Uterus (tissue), 7 donors: Measurements from ENCODE around the gene EIF4G2.

- PRO-cap, 4 experiments = no peak in any of the 4 experiments
- RAMPAGE, long total RNA, 2 experiments = no peak in any of the 2 experiments
- RRBS = no CpG with 5 or more reads among the region's 6 CpGs
These were observed 304.6 kb downstream of the SWAP70 start for GRCh38 chr11:9968196-9969204.

DNA sequence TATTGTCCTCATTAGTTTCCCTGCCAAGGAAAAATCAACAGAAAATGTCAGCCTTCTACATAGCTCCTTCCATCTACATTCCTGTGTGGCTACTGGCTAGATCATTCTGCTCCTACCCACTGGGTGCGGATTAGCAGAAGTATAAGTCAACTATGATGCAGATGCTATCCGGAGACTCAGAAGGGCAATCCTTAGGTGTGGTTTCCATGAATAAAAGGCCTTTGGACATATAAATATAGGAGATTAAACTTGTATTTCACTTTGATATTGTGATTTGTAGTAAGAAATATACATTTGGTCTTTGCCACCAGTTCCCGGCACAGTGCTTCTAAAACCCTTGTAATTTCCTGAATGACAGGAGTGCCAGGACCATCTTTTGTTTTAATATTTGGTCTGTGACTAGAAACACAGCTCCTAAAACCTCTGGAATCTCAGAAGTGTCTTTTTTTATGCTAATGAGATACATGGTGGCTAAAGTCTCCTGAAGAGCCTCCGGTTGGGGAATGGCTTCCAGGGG, 154.2 kb downstream of the SBF2 start:
- PRO-cap, 4 experiments = no peak in any of the 4 experiments
- RAMPAGE, long total RNA, 2 experiments = no peak in any of the 2 experiments
- RRBS = no CpG with 5 or more reads among the region's 4 CpGs

GRCh38 chr11:10281380-10281937, 12.6 kb downstream of the SBF2 start:
- PRO-cap, 4 experiments = no peak in any of the 4 experiments
- RAMPAGE, long total RNA, 2 experiments = start-site peak on the minus strand in 1 of 2 experiments, at chr11:10281058-10281901 at its widest, 14 reads per replicate
- RRBS = no CpG with 5 or more reads among the region's 2 CpGs

DNA sequence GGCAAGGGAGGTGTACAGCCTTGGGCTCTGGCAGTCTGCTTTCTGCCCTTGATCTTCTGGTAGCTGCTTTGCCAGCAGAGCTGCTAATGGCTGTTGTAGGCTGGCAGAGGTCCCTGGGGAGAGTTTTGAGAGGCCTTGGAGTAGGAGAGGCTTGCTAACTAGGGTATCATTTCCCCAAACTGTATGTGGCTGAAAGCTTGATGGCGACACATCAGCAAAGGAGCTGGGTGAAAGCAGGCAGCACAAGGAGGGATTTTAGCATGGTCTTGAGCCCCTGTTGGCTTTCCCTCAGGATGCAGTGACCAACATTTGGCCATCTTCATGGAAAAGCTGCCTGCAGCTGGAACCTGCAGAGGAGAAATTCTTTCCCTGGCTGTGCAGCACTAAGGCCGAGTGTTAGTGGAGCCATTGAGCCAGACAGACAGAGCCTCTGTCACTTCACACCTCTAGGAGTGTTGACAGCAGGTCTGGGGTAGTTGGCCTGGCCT, 3.5 kb upstream of the AMPD3 start:
- PRO-cap, 4 experiments = no peak in any of the 4 experiments
- RAMPAGE, long total RNA, 2 experiments = no peak in any of the 2 experiments
- RRBS = no CpG with 5 or more reads among the region's 2 CpGs

DNA sequence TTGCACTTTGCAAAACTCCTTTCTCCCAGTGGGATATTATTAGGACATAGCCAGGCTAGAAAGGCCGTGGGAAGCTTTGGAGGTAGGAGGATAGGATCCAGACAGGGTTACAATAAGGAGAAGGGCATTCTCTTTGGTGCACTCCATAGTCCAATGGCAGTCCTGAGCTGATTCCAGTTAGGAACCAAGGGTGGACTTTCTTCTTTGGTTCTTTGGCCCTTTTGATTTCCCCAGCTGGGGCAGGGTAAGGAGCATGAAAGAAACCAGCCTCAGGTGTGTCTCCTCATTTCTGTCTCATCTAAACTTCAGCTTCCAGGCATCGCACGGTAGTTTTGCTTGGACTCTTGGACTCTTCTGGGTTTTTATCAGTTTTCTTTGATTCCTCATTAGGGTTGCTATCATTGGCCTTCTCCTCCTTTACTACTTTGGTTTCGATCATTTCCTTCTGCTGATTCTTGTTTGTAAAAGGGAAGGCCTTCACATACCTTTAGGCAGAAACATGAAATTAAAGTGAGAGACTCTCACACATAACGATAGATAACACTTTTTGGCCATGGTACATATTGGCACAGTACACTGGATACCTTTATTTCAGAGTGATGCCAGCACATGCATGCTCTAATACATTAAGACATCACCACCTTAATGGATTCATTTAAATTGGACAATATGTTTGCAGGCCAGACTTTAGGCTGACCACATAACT, 9.5 kb downstream of the LYVE1 start:
- PRO-cap, 4 experiments = no peak in any of the 4 experiments
- RAMPAGE, long total RNA, 2 experiments = no peak in any of the 2 experiments
- RRBS = no CpG with 5 or more reads among the region's 5 CpGs

DNA sequence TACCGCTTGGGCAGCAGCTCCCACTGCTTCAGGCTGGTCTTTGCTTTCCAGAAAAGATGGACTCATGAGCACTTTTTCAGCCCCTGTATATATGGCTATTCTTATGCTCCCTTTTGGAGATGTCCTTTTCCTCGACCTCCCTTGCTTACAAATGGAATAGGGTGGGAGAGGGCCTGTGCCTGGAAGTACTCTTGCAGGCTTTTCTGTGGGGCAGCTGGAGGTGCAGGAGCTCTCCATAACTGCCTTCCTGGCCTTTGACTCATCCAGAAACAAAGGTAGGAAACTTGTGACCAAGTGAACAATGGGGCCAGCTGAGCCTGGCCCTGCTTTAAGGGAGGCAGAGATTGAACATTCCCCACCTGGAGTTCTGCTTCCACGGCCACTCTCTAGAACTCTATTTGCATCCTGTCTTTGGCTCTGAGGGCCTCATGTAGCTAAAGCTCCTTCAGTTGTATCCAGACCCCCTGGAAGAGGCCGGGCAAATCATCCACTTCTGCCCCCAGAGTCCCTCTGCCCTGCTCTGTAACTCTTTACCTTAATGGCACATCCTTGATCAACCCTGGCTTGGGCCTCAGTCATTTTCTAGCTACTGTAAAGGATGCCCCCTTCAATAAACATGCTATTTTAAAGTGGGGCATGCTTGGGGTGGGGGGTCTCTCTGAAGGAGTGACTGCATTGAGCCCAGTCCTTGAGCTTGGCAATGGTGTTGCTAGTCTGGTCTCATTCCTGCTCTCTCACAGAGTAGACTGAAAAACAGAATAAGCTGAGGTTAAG, 5.2 kb upstream of the LYVE1 start:
- PRO-cap, 4 experiments = no peak in any of the 4 experiments
- RAMPAGE, long total RNA, 2 experiments = no peak in any of the 2 experiments
- RRBS = no CpG with 5 or more reads among the region's 4 CpGs

DNA sequence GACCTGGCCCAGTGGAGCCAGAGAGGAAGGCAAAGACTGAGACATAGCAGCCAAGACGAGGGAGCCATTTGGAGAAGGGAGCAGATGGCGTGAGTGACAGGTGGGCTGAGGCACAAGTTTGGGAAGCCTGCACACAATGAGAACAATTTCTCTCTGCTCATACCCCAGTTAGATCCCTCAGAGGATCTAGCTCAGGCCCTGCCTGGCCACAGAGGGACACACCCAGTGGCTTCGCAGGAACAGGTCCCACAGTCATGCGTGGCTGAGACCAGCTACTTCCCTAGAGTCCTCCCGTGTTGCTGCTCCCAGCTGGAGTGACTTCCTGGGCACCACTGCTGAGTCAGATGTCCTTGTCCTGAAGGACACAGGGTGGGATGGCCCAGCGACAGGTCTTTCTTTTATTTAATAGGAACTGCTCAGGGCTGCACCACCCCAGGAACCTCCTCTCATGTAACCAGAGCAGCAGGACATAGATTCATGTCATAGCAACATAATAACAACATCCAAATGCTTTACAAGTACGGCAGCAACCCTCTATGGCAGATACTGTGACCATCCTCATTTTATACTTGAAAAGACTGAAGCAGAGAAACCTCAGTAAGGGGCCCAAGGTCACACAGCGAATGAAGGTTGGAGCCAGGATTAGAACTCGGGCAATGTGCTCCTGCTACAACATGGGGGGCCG, 33.5 kb upstream of the LYVE1 start:
- PRO-cap, 4 experiments = no peak in any of the 4 experiments
- RAMPAGE, long total RNA, 2 experiments = no peak in any of the 2 experiments
- RRBS = no CpG with 5 or more reads among the region's 10 CpGs

DNA sequence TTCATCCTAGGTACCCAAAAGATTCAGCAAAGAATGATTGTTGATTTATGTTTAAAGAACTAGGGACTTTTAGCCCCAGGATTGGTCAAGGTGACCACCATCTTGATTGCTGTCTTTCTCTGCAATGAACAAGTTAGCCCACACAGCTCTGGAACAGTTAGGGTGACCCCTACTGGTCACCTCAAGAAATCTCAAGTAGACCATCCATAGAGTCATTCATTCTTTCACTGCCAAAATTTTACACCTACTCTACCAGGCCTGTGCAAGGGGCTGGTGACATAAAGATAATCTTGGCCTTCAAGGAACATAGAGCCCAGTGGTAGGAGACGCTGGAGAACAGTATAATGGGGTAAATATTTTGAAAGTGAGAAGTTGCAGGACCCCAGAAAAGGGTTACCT, 39.3 kb downstream of the IRAG1 start:
- PRO-cap, 4 experiments = no peak in any of the 4 experiments
- RAMPAGE, long total RNA, 2 experiments = no peak in any of the 2 experiments
- RRBS = no CpG with 5 or more reads among the region's 1 CpG

- PRO-cap, 4 experiments = no peak in any of the 4 experiments
- RAMPAGE, long total RNA, 2 experiments = no peak in any of the 2 experiments
- RRBS = no CpG with 5 or more reads among the region's 13 CpGs
These were observed 35.5 kb downstream of the IRAG1 start for GRCh38 chr11:10657971-10658485.

DNA sequence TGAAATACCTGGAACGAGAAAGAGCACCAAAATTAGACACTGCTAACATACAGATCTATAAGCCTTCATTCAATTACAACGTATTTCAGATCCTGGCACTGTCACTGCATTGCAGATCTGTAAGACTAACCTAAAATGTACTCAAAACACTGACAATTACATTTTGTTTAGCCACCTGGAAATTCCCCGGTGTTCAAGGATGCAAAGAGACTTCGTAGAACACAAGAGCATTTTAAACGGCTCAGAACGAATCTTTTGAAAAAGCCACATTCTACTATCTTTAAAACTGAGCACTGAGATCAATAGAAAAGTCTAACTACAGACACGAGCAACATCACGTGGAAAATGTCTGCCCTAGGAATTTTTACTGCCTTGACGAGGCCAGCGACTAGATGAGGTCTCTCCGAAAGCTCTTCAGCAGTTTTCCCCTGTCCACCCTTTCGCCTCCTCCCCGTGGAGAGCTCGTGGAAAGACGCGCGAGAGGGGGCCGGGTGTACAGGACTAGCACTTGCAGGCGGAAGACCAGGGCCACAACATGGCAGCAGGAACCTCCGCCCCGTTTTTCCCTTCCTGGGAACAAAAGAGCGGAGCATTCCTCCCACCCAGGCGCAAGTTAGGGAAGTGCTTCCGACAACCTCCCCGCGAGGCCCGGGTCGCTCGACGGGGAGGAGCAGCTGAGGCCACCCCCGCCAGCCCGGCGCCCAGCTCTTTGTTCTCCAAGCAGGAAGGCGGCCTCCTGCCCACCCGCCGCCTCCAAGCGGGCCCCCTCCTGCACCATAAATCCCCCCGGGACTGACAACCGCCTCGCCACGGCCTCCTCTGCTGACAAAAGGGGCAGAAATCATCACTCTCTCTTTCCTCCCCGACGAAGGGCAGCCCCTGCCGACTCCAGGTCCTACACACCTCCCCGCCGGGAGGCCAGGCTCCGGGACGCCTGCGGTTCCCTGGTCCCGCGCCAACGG, 1.1 kb downstream of the EIF4G2 start:
- PRO-cap, 4 experiments = peak in 4 of 4 experiments; most common plus-strand start position 507 of the sequence (in 4); most common minus-strand start position 503 of the sequence (in 2)
- RAMPAGE, long total RNA, 2 experiments = no peak in any of the 2 experiments
- RRBS = 2% methylated on average over 16 of the region's 52 CpGs

DNA sequence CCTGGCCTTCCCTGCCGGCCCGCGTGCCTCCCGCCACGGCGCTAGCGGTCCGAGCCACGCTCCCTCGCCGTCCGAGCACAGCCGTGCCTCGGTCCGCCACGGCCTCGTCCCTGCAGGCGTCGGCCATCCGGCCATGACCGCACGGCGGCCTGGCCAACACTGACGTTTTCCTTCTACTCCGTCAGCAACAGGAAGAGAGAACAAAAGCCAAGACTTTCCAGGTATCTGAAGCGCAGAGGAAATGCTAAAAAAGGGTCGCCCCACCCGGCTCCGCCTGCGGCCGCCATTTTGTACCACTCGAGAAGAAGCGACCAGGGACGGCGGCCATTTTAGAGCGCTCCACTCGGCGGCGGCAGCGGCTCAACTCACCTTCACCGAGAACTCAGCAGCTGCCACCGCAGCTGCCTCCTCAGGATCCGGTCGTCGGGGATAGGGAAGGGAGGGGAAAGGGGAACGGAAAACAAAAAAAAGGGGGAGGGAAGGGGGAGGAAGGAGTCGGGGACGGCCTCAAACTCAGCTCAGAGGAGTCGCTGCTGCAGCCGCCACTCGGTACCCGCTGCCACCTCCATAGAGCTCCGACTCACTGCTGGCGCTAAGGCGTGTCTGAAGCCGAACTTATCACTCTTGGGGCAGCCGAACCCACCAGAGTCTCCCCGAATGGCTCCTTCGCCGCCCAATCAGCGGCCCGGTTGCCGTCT, at the start of gene EIF4G2:
EIF4G2 (minus strand) TSS at position 591 of the 698 bp plus-strand sequence.
- PRO-cap, 4 experiments = peak in 4 of 4 experiments; most common plus-strand start position 327 of the sequence (in 2); most common minus-strand start position 161 of the sequence (in 4)
- RAMPAGE, long total RNA, 2 experiments = start-site peak on the minus strand in 1 of 2 experiments, centred at position 589 of the sequence, 1,946 reads per replicate
- RRBS = 2% methylated on average over 13 of the region's 63 CpGs

GRCh38 chr11:10933800-10934847, 76.3 kb upstream of the ZBED5 start:
- PRO-cap, 4 experiments = peak in 4 of 4 experiments; most common plus-strand start chr11:10934261 (in 3); most common minus-strand start chr11:10934148 (in 2)
- RAMPAGE, long total RNA, 2 experiments = no peak in any of the 2 experiments
- RRBS = under 1% methylated on average over 4 of the region's 26 CpGs

DNA sequence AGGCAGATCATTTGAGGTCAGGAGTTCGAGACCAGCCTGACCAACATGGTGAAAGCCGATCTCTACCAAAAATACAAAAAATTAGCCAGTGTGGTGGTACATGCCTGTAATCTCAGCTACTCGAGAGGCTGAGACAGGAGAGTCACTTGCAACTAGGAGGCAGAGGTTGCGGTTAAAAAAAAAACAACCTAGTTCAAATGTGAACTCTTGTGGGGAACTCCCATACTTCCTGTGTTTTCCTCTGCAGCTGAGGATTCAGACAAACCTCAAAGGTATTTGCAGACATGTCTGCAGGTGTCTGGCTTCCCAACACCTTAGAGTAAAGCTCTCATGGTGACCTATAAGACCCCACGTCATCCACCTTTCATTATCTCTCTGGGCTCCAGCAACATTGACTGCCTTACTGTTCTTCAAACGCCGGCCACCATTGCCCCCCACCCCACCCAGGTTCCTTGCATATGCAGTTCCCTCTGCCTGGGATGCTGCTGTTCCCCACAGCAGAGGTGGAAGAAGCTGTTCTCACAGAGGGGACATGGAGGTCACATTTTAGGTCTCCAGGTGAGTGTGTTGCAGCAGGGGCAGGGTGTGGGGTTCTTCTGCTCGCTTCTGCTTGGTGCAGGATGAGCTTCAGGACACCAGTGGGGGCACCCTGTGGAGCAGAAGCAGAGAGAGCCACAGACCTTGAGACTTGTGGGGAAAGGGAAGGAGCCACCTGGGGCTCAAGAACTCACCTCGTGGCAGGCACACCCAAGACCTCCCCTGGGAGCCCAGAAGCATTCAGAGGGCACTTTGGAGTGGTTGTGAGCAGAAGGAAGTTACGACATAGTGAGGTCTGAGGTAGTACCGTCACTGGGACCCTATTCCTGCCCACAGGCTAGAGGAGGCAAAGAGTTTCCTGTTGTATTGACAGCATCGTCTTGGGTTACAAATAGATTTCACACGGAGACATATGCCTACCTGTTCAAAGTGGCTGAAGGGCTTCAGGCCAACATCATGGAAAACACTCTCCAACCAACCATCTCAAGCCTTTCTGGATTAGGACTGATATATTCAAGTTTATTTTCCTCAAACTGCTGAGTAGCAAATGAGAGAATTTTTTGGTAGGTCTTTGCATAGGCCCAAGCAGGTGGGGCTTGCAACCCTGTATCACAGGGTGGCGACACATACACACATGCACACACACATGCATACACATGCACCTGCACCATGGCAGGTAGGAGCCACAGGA, 203.1 kb downstream of the CSNK2A3 start:
- PRO-cap, 4 experiments = no peak in any of the 4 experiments
- RAMPAGE, long total RNA, 2 experiments = no peak in any of the 2 experiments
- RRBS = no CpG with 5 or more reads among the region's 14 CpGs

DNA sequence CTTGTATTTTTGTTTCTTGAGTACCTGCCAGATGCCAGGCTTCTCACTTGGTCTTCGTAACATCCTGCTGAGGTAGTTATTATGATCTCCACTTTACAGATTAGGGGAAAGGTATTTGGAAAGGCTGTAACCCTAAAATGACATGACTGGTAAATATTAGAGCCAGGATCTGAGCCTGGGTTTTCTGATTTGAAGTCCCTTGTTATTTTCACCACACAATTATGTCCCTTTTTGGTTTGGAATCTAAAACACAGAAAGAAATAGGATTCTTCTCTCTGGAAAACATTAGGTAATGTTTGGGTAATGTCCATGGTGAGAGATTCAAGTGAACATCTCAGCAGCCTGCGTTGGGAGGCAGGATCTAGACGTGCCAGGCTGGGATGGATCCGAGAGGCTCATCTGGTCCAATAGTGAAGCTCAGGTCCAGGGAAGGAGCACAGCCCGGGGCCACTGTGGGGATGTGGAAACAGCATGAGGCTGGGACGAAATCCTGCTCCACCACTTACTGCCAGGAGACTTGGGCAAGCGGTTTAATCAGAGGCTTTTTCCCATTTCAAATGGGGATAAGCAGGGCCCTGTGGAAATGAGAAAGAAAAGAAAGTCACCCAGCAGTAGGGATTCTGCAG, 109.9 kb downstream of the CSNK2A3 start:
- PRO-cap, 4 experiments = peak in 3 of 4 experiments; most common plus-strand start position 410 of the sequence (in 2); most common minus-strand start position 191 of the sequence (in 2)
- RAMPAGE, long total RNA, 2 experiments = no peak in any of the 2 experiments
- RRBS = no CpG with 5 or more reads among the region's 7 CpGs

- PRO-cap, 4 experiments = no peak in any of the 4 experiments
- RAMPAGE, long total RNA, 2 experiments = no peak in any of the 2 experiments
- RRBS = no CpG with 5 or more reads among the region's 5 CpGs
These were observed 39.2 kb downstream of the CSNK2A3 start for GRCh38 chr11:11313806-11314270.

GRCh38 chr11:11413872-11414885, 61.1 kb upstream of the CSNK2A3 start:
- PRO-cap, 4 experiments = no peak in any of the 4 experiments
- RAMPAGE, long total RNA, 2 experiments = no peak in any of the 2 experiments
- RRBS = no CpG with 5 or more reads among the region's 7 CpGs

DNA sequence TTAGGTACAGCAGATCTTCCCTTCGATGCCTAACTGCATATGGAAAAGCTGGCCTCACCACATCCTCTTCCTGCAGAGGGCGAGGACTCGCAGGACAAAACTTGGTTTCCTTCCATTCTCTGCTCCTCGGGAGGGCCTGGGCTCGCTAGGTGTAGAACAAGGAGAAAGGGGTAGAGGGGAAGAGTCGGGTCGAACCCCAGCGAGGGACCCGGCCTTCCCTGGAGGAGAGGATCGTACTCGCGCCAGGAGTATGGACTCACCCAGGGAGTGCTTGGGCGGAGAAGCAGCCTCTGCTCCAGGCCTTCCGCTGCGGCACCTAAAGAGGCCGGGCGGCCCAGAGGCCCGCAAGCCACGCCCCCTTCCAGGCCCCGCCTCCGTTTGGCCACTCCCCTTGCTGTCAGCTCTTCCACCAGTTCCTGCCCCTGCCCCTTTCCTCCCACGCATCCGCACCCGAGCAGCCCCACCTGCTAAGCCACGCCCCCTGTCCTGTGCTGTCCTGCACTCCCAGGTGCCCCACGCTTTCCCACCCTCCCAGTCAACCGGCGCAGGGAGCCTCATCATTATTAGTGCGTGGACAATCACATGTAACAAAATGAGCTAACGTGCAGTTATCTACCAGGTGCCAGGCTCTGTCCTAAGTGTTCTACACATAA, 30.4 kb upstream of the USP47 start:
- PRO-cap, 4 experiments = no peak in any of the 4 experiments
- RAMPAGE, long total RNA, 2 experiments = no peak in any of the 2 experiments
- RRBS = no CpG with 5 or more reads among the region's 30 CpGs

DNA sequence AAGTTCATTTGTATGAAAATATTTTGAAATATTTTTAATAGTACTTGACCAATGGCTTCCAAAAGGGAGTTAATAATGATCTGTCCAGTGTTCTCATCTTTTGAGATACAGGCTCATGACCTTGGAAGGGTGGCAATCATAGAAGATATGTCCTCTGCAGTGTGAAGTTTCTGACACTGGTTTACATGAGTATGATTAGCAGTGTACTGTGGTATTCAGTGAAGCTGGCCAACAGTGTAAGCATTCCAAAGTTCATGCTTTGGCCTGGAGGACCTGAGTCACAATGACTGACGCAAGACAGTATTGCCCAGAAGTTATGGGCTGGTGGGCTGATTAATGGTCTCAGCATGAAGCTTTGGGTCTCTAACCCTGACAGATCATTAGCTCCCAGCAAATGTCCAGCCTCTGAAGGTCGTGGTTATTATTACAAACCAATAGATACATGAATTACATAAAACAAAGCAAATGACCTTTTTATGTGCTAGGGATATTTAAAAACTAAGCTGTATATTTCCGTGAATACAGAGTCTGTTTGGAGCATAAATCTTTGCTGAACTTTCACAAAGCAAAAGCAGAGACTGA, 28.5 kb upstream of the USP47 start:
- PRO-cap, 4 experiments = no peak in any of the 4 experiments
- RAMPAGE, long total RNA, 2 experiments = no peak in any of the 2 experiments
- RRBS = no CpG with 5 or more reads among the region's 3 CpGs

- PRO-cap, 4 experiments = no peak in any of the 4 experiments
- RAMPAGE, long total RNA, 2 experiments = no peak in any of the 2 experiments
- RRBS = no CpG with 5 or more reads among the region's 5 CpGs
These were observed 70.1 kb downstream of the USP47 start for GRCh38 chr11:11911789-11912407.

- PRO-cap, 4 experiments = no peak in any of the 4 experiments
- RAMPAGE, long total RNA, 2 experiments = no peak in any of the 2 experiments
- RRBS = no CpG with 5 or more reads among the region's 4 CpGs
These were observed 60.7 kb downstream of the DKK3 start for GRCh38 chr11:11947693-11948210.